CD14-positive monocyte (primary cell): ENCODE measurements around a stretch of chr7.

- CAGE, long polyA plus RNA = no peak
Measured at GRCh38 chr7:138727203-138727731, 26.1 kb upstream of the SVOPL start.

GRCh38 chr7:139054107-139054588 is 18.3 kb upstream of the ZC3HAV1L start:
- CAGE, long polyA plus RNA = no peak

GRCh38 chr7:139062199-139062896 is 26.5 kb upstream of the ZC3HAV1L start:
- CAGE, long polyA plus RNA = no peak

- CAGE, long polyA plus RNA = no peak
Measured at GRCh38 chr7:139072800-139073000, 36.8 kb downstream of the ZC3HAV1 start.

DNA sequence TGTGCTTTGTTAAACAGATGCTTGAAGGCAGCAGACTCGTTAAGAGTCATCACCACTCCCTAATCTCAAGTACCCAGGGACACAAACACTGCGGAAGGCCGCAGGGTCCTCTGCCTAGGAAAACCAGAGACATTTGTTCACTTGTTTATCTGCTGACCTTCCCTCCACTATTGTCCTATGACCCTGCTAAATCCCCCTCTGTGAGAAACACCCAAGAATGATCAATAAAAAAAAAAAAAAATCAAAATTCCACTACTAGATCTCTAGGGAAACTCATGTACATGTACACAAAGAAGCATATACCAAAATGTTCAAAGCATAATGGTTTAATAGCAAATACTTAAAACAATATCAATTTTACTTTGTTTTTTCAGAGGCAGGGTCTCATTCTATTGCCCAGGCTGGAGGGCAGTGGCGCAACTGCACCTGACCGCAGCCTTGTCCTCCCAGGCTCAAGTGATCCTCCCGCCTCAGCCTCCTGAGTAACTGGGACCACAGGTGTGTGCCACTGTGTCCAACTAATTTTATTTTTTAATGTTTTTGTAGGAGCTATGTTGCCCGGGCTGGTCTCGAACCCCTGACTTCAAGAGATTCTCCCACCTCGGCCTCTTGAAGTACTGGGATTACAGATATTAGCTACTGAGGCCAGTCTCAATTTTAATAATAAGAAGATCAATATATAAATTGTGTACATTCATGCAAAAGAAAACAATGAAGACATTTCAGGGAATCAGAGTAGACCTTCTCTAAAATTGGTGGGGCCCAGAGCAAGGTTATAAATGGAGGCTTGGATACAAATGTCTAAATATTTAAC is 7.5 kb downstream of the ZC3HAV1 start:
- CAGE, long polyA plus RNA = start-site peak on the minus strand centred at position 446 of the sequence, 141 bp wide, 16 and 8 reads in 2 replicates

DNA sequence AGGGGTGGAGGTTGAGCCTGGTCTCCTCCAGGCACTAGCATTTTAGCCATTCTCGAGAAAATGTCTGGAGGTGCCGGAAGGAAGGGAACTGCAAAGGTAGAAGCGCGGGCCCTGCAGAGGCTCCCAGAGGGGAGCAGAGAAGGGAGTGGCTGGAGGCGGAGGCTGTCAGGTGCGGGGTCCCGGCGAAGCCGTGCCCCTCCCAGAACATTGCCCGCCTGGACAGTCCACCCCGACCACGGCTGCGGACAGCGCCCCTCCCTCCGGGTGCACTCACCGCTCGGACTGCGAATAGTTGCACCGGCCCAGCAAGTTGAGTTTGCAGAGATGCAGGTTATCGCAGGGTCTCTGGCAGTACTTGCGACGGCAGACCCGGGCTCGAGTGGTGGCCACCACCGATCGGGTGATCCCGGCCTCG is 763 bp downstream of the ZC3HAV1 start:
- CAGE, long polyA plus RNA = no peak

GRCh38 chr7:139422075-139423313 is 61.0 kb downstream of the KLRG2 start:
- CAGE, long polyA plus RNA = no peak

DNA sequence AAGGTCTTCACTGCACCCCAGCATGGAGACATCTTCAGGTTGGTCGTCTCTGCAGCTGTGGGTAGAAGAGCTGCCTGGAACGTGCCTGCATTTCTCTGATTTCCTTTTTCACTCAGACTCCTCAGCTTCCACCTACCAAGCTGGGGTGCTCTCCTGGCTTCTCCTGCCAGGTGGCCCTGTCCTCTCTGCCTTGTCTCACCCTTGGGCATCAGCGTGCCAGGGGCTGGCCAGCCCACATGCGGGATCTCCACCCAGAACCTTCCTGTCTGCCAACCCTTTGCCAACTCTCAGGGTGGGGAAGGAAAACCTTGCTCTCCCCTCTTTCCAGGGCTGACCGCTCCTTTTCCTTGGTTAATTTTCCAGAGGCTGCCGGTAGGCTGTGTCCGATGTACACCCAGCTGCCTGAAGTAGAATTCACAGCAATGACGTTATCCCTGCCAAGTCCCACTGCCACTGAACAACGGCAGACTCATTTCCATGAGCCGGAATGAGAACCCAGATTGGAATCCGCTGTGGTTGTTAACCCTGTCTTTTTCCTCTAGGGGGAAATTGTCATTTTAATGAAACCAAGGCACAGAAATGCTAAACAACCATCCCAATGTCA is 30.6 kb downstream of the KLRG2 start:
- CAGE, long polyA plus RNA = no peak

DNA sequence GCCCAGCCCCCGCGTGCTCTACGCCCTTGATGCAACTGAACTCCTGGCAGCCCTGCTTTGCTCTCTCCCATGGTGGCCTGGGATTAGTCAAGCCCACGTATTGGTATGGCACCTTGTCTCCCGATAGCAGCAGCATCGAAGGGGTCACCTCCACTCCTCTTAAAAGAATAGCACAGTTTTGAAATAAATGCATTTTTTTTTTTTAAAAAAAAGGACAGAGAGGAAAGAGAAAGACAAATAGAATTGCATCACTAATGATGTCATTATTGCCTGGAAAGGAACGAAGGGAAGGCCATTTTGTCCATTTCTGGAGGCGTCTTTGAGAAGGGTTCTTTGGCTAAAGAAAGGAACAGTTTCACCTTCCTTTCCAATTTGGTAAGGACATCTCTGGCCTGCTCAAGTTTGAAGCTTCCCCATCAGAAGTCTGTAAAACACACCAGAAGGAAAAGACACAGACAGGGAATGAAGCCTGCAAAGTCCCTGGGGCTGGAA is 43.8 kb downstream of the CLEC2L start:
- CAGE, long polyA plus RNA = no peak

DNA sequence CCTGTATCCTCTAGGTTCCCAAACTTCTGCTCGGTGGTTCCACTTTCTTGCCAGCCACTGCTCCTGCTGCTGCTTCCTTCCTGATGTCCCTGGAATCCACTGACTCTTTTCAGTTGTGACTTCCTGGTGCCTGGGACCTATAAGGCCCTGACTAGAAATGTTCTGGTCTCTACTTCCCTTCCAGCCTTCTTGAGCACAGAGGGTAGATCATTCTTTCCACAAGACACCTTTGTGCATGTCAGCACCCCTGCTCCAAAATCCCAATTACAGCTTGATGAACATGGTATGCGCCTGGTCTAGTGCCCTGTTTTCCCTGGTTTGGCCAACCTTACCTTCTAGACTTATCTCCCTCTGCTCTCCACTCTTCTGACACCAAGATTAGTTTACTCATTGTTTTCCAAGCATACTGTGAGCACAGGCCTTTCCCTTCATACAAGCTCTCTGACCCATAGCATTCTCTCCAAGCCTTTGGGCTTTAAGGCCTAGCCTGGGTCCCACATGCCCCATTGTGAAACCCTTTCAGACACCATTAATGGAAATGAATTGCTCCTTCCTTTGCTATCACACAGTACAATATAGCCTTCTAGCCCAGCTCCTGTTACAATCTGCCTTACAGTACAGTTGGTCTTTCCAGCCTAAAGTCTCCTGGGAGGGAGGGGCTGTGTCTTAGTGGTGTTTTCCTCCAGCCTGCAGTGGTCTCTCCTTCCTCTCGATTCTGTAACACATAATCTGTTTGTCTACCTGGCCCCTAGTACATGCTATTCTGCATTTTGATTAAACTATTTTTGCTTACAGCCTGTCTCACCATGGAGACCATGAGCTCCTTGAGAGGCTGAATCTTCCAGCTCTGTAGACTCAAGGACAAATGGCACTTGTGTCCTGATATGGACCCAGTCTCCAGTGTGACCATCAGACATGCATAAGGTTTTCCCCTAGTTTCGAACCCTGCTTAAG is 92.9 kb downstream of the CLEC2L start:
- CAGE, long polyA plus RNA = no peak

GRCh38 chr7:139719922-139721235 is 57.4 kb downstream of the HIPK2 start:
- CAGE, long polyA plus RNA = no peak

DNA sequence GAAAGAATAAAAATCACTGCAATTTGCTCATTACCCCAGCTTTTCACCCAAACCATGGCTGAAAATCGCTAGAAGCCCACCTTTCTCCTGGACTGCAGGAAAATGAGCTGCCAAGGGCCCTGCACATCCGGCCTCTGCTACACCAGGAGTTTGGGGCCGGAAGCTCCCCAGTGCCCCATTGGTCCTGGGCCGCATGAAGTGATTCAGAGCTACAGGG is 40.4 kb downstream of the HIPK2 start:
- CAGE, long polyA plus RNA = no peak

GRCh38 chr7:139747823-139748129 is 30.0 kb downstream of the HIPK2 start:
- CAGE, long polyA plus RNA = no peak

GRCh38 chr7:139776417-139776733 is 1.4 kb downstream of the HIPK2 start:
- CAGE, long polyA plus RNA = no peak

DNA sequence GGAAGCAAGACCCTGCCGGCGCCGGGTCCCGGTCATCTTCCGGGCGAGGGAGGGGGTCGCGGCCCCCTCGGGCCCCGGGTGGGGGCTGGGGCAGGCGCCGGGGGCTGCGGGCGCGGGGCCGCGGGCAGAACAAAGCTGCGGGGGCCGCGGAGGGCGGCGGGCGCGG is 502 bp downstream of the HIPK2 start:
- CAGE, long polyA plus RNA = no peak

DNA sequence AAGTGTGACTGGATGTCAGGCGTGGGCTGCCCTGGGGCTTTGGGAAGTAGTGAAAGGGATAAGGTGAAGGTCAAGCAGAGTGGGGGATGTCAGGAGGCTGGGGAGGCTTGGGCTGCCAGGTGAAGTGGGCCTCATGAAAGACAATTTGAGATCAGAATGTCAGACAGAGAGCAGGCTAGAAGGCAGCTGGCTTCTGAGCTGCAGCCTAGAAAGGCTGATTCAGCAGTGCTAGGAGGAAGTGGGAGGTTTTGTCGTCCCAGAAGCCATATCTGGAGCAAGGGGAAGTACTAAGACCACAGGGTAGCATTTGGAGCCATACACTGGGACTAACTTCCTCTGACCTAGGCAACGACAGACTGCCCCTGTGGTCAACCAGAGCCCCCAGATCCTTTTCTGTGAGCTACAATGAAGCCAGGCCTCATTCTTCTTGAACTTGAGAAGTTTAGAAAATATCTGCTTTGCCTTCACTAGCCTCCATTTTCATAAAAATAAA is 26.4 kb downstream of the TBXAS1 start:
- CAGE, long polyA plus RNA = no peak

DNA sequence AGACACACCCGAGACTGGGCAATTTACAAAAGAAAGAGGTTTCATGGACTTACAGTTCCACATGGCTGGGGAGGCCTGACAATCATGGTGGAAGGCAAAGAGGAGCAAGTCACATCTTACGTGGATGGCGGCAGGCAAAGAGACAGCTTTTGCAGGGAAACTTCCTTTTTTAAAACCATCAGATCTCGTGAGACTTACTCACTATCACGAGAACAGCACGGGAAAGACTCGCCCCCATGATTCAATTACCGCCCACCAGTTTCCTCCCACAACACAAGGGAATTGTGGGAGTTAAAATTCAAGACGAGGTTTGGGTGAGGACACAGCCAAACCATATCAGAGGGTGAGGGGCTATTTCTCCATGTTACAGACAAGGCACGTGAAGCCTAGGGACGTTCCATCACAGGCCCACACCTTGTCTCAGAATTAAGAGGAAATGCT is 85.5 kb downstream of the PARP12 start:
- CAGE, long polyA plus RNA = no peak

- CAGE, long polyA plus RNA = no peak
Measured at GRCh38 chr7:140053846-140054162, 8.9 kb downstream of the PARP12 start.

- CAGE, long polyA plus RNA = no peak
Measured at GRCh38 chr7:140061786-140062448, 834 bp downstream of the PARP12 start.

DNA sequence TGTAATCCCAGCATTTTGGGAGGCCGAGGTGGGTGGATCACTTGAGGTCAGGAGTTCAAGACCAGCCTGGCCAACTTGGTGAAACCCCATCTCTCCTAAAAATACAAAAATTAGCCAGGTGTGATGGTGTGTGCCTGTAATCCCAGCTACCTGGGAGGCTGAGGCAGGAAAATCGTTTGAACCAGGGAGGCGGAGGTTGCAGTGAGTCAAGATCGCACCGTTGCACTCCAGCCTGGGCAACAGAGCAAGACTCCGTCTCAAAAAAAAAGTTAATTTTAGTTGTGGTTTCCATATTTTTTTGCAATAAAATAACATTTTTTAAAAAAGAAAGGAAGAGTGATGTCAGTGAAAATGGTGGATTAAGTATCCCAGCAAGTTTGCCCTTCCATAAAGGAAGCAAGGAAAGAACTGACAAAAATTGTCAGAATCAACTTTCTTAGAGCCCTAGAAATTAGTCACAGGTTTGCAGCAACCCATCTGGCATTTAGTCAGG is 2.4 kb upstream of the PARP12 start:
- CAGE, long polyA plus RNA = no peak